Colic lymph node (tissue), 1 donor: ENCODE measurements around the gene USP22.

- PRO-cap, result no peak
These were observed 190.4 kb downstream of the USP22 start for GRCh38 chr17:20852023-20853248.

DNA sequence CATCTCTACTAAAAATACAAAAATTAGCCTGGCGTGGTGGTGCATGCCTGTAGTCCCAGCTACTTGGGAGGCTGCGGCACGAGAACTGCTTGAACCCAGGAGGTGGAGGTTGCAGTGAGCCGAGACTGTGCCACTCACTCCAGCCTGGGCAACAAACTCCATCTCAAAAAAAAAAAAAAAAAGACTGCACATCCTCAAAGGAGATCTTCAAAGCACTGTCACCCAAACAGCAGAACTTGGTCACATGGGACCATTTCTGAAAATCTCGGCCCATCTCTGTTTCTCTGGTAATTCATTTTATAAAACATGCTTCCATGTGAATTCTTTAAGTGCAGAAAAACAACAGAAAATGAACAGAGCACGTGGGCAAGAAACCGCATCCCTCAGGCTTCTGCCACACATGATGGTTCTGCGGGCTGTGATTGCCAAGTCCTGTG, 41.9 kb downstream of the USP22 start:
- PRO-cap, result no peak

DNA sequence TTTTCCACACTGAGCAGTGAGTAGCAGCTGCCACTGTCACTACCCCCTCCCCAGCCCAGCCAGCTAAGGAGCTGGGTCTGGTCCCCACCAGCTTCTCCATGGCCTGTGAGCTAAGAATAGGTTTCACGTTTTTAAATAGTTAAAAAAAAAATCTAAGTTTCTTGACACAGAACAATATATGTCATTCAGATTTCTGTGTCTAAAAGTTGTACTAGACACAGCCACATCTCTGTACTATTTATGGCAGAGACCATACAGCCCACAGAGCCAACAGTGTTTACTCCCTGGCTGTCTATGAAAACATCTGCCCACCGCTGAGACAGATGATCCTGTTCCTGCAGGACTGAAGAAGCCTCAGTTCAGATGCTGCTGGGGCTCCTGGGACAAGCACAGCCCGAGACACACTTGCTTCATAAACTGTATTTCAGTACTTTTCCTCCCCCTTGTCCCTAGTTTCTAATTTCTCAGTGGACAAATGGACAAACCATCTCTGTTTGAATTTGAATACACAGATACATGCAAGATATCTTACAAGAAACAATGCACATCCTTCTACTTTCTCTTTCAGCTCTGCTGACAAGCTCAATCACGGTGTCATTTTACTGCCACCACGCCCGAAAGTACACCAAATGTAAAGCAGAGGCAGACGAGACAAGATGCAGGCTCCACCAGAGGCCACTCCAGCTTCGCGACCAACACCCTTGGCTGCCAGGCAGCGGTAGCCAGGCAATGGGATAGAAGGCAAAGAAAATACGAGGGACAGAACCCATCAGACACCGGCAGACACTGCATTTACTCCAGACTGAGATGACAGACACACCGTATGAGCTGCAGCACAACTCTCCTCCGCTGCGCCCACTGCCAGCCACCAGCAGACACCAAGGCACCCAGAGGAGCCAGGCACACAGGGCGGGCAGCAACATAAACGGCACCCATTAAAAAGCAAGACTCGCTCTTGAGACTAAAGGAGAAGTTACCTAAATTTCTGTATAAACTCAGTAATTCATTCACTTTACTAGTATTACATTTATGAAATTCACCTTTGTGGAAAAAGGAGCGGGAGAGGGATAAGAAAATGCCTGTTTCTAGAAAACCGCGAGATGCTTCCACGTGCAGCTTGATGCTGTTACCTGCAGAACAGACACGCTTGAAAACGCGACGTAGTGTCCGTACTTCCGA, 41.1 kb downstream of the USP22 start:
- PRO-cap, result no peak

GRCh38 chr17:21002494-21002979, 40.3 kb downstream of the USP22 start:
- PRO-cap, result no peak

GRCh38 chr17:21042110-21043097, at the start of gene USP22:
Gene USP22 (minus strand): TSS chr17:21043011.
- PRO-cap, result bidirectional peak, plus-strand start at chr17:21042416, minus-strand start at chr17:21042255; bidirectional peak, plus-strand start at chr17:21043192, minus-strand start at chr17:21043006

- PRO-cap, result no peak
These were observed 19.7 kb downstream of the MAP2K3 start for GRCh38 chr17:21304225-21304672.

GRCh38 chr17:21370291-21371010, 5.7 kb upstream of the KCNJ12 start:
- PRO-cap, result no peak

DNA sequence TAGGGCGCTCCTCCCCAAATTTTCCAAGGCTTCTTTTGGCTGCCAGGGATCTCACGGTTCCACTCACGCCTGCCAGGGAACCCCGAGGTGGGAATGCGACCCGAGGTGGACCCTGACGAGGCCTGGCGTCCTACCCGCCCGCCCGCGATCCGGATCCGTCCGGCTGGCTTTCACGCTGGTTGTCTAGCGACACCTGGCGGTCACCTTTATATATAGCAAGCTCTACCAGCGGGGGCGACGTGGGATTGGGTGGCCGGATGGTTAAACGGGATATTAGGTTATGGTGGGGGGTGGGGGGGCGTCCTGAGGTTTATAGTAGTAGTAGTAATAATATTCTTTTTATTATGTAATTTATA, 136.8 kb downstream of the KCNJ12 start:
- PRO-cap, result no peak

DNA sequence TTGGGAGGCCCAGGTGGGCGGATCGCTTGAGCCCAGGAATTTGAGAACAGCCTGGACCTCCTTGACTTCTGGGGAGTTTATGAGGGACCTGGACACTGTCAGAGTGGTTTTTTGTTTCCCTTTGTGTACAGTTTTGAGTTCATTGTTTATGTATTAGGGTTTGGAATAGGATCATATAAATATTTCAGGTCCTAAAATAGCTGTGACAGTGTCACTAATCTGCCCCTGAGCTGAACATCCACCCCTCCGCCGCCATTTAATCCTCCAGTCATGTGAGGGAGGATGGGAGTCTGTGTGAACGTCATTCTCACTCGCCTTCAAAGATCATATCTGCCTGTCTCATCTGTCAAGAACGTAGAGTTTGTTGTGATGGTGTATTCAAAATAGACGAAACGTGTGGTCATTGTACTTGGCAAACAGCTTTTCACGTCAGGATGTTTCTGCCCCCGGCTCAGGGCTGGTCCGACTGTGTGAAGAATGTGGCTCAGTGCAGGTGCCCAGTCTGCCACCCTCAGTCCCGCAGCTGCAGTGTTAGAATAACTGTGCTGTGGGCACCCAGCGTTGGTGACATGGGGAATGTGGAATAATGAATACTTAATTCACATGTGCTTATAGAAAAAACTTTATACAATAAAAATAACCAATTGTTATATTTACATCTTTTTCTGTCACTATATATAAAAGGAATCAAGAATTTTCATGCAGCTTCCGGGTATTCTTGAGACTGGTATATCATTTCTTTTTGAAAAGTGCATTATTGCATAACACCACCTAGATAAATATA, 148.0 kb downstream of the KCNJ12 start:
- PRO-cap, result no peak

GRCh38 chr17:21574057-21574700, 118.1 kb upstream of the KCNJ18 start:
- PRO-cap, result no peak

- PRO-cap, result bidirectional peak, plus-strand start at chr17:27354021, minus-strand start at chr17:27353808
These were observed 59.8 kb downstream of the WSB1 start for GRCh38 chr17:27353493-27354279.

GRCh38 chr17:27456544-27457134, 391 bp downstream of the KSR1 start:
- PRO-cap, result no peak

DNA sequence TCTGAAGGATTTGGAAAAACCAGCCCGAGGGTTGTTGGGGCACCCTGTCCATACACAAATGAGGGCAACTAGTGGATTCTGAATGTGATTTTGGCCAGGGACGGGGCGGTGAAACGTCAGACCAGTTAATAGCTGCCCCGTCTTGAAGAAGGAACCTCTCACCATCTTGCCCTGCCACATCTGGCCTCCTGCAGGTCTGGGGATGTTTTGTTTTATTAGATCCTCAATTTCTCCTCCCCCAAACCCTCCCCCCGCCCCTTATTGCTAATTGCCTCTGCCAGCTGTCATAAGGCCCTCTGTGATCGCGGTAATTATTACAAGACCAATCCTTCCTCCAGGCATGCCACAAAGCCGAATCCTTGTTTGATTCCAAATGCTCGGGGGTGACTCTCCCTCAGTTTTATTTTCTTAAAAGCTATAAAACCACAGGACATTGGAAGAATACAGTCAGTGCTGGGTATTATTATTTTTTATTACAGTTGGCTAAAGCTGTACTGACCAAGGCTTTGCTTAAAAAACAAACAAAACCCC, 1.5 kb downstream of the KSR1 start:
- PRO-cap, result unidirectional peak, minus-strand start at position 188 of the sequence

DNA sequence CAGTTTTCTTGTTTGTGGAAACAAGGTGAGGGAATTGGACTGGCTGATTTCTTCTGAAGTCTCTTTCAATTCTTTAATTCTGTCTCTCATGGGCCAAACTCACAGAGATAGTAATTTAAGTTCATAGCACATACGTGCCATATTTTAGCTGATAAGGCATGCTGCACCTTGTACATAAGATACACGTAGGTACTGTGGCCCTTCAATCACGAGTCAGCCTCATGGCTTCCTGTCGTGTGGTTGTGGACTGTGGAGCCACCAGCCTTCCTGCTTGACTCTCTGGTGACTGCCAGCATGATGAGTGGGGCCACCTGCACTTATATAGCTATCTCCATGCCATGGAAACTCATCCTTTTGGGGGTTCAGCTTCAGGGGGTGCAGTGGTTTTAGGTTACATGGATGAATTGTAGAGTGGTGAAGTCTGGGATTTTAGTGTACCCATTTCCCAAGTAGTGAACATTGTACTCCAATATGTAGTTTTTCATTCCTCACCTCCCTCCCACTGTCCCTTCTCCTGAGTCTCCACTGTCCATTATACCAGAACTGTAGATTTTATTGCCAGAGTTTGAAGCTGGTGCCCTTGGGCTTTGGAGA, 25.2 kb downstream of the KSR1 start:
- PRO-cap, result unidirectional peak, plus-strand start at position 274 of the sequence

- PRO-cap, result no peak
These were observed 38.2 kb downstream of the KSR1 start for GRCh38 chr17:27494142-27495084.

GRCh38 chr17:27540267-27541133, 84.3 kb downstream of the KSR1 start:
- PRO-cap, result no peak

GRCh38 chr17:27577086-27577850, 53.7 kb upstream of the LGALS9 start:
- PRO-cap, result no peak

GRCh38 chr17:27601179-27601783, 29.7 kb upstream of the LGALS9 start:
- PRO-cap, result no peak

DNA sequence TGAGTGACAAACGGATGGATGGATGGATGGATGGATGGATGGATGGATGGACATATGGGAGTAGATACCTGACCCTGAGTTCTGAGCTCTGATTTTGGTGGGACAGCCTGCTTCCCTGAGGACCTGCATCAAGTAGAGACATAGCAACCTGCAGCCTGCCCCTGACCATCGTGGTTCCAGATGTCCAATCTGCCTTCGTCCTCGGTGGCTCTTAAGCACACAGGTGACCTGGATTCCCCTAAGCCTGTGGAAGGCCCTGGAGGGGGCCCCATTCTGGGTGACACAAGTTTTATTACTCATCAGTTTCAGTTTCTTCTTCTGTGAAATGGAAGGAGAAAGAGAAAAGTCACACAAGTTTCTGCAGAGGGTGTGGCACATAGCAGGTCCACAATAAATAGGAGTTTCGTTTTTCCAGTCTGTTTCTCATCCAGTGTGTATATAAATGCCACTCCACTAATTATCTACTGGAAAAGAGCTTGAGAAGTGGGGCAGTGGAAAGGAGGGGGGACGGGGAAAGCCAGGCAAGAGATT, 9.9 kb upstream of the NOS2 start:
- PRO-cap, result no peak

GRCh38 chr17:27986717-27987431, 55.6 kb upstream of the NLK start:
- PRO-cap, result no peak